ENCODE measurements around a stretch of chr22.

- RRBS = no CpG with 5 or more reads among the region's 6 CpGs
Observed at GRCh38 chr22:37887519-37888351, 18.4 kb upstream of the MICALL1 start.

DNA sequence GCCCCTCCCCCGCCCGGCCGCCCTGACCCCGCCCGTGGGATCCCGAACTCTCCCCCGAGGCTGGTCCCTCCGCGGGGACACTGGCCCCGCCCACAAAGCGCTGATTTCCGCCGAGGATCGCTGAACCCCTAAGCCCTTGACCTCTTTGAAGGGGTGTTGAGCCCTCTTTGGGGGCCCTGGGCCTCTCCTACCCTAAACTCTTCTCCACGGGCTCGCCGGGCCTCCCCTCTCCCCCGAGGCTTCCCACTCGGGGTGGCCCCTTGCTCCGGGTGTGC is 585 bp downstream of the MICALL1 start:
- RRBS = 21% methylated on average over 4 of the region's 20 CpGs

GRCh38 chr22:37911232-37911637 is 5.1 kb downstream of the MICALL1 start:
- RRBS = 86% methylated on average over 2 of the region's 7 CpGs

DNA sequence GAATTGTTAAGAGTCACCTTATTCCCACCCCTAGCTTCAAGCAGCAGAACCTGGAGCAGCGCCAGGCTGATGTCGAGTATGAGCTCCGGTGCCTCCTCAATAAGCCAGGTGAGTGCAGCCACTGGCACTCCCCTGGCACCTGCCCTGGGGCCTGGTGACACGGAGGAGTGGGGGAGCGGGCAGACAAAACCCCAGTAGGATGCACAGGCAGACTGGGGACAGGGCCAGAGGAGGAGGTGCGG is 20.5 kb downstream of the C22orf23 start:
- RRBS = 89% methylated on average over 3 of the region's 6 CpGs

DNA sequence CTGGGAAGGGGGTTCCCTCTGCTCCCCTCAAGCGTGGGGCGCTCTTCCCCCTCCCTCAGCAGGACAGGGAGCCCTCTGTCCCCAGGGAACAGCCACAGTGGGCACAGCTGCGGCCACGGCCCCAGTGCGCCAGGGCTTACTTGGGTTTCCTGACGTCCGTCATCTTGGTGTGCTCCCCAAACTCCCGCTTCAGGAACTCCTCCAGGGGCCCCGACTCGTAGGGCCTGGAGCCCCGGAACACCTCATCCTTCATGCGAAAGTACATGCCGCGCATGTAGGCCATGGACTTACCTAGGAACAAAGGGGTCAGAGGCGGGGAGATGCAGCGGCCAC is 10.1 kb upstream of the BAIAP2L2 start:
- RRBS = no CpG with 5 or more reads among the region's 16 CpGs

DNA sequence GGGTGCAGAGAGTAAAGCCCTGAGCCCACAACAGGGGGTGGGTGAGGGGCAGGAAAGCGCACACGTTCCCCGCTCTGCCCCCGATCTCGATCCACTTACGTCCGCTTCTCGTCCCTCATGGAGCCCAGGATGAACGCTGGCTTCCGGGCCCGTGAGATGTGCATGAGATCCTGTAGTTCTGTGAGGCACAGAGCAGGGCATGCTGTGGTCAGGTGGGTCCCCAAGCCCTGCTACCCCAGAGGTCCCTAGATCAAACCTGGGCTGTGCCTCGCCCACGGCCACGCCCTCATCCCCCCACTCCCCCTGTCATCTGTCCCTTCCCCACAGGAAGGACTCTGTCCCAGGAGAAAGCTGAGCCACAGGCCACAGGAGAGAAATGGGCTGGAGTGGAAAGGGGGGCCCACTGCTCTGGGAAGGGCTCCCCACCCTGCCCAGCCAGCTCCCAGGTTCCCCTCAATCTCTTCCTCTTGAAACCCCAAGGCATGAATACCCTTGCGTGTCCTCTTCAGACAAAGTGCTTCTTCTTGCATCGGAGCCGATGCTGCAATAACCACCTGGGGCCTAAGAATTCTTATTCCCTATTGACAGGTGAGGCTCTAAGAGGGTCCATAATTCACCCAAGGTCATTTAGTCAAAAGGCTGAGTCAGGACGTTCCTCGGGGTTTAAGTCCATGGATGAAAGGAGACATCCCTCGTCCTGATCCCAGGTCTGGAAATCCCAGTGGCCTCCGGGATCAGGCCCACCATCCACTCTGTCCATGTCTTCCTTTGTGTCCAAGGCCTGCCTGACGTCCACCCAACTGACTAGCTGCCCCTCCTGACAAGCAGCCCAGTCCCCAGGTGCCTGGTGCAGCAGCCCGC is 16.0 kb upstream of the BAIAP2L2 start:
- RRBS = no CpG with 5 or more reads among the region's 23 CpGs

DNA sequence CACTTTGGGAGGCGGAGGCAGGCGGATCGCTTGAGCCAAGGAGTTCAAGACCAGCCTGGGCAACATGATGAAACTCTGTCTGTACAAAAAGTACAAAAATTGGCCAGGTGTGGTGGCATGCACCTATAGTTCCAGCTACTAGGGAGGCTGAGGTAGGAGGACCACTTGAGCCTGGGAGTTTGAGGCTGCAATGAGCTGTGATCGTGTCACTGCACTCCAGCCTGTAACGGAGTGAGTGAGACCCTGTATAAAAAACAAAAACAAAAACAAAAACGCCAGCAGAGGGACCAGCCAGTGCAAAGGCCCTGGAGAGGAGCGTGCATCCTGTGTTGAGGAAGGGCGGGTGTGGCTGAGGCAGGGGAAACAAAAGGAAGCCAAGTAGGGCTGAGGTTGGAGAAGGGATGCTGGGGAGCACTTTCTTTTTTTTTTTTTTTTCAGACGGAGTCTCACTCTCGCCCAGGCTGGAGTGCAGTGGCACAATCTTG is 9.1 kb downstream of the MAFF start:
- RRBS = no CpG with 5 or more reads among the region's 10 CpGs

- RRBS = no CpG with 5 or more reads among the region's 26 CpGs
Observed at GRCh38 chr22:38219011-38220178, 17.6 kb downstream of the MAFF start.

DNA sequence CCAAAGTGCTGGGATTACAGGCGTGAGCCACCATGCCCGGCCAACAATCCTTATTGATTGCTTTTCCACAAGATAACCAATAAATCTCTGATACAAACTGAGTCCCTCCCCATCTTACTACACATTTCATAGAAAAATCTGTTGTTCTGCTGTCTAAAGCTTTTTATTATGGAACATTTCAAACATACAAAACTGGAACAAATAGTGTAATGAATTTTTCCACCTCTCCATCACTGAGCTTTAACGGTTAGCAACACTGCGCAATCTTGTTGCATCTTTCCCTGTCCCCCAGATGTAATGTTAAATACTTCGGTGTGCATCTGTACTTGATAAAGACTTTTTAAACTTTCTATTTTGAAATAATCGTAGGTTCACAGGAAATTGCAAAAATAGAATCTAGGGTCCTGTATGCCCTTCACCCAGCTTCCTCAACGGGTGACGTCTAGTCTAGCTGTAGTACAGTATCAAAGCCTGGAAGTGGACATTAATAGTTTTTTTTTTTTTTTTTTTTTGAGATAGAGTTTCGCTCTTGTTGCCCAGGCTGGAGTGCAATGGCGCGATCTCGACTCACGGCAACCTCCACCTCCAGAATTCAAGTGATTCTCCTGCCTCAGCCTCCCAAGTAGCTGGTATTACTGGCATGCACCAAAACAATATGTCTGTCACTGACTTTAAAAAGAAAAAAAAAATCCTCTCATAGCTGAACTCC is 16.2 kb downstream of the TMEM184B start:
- RRBS = no CpG with 5 or more reads among the region's 13 CpGs

GRCh38 chr22:38312763-38313069 is 4.5 kb downstream of the CSNK1E start:
- RRBS = no CpG with 5 or more reads among the region's 7 CpGs

GRCh38 chr22:38314734-38315654 is 2.2 kb downstream of the CSNK1E start:
- RRBS = no CpG with 5 or more reads among the region's 19 CpGs

- RRBS = no CpG with 5 or more reads among the region's 16 CpGs
Observed at GRCh38 chr22:38450118-38450907, 4.7 kb downstream of the KCNJ4 start.

DNA sequence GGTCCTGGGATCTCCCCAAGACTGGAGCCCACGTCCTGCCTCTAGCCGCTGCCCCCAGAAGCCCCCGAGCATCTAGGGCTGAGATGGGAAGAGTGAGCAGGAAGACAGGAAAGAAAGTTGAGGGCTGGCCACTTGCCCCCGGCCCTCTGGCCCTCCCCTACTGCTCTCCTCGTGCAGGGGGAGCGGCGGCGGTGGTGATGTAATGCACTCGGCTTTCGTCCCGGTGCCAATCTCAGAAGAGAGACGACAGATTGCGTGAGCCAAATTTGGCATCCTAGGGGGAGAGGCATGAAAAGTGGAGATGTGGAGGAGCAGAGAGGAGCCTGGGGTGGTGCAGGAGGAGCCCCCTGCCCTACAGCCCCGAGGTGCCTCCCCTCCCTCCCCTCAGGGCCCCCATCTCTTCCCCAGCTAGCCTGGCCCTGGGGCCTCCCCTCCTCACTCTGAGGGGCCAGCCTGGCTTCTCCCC is 2.6 kb downstream of the KCNJ4 start:
- RRBS = 35% methylated on average over 6 of the region's 14 CpGs

DNA sequence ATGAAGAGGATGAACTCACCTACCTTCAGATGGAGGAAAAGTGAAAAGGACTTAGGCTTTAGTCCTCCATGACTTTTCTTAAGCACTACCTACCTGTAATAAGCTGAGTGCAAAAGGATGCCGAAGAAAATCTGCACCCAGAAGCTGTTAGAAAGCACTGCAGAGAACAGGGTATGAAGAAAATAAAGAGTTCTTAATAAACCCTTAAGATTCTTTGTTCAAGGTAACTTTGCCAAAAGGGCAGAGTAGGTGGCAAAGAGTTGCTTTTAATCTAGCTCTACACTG is 16.7 kb downstream of the KDELR3 start:
- RRBS = no CpG with 5 or more reads among the region's 1 CpG

GRCh38 chr22:38484968-38485674 is 17.2 kb downstream of the KDELR3 start:
- RRBS = no CpG with 5 or more reads among the region's 3 CpGs

- RRBS = no CpG with 5 or more reads among the region's 2 CpGs
Observed at GRCh38 chr22:38490069-38490349, 16.1 kb downstream of the DDX17 start.

DNA sequence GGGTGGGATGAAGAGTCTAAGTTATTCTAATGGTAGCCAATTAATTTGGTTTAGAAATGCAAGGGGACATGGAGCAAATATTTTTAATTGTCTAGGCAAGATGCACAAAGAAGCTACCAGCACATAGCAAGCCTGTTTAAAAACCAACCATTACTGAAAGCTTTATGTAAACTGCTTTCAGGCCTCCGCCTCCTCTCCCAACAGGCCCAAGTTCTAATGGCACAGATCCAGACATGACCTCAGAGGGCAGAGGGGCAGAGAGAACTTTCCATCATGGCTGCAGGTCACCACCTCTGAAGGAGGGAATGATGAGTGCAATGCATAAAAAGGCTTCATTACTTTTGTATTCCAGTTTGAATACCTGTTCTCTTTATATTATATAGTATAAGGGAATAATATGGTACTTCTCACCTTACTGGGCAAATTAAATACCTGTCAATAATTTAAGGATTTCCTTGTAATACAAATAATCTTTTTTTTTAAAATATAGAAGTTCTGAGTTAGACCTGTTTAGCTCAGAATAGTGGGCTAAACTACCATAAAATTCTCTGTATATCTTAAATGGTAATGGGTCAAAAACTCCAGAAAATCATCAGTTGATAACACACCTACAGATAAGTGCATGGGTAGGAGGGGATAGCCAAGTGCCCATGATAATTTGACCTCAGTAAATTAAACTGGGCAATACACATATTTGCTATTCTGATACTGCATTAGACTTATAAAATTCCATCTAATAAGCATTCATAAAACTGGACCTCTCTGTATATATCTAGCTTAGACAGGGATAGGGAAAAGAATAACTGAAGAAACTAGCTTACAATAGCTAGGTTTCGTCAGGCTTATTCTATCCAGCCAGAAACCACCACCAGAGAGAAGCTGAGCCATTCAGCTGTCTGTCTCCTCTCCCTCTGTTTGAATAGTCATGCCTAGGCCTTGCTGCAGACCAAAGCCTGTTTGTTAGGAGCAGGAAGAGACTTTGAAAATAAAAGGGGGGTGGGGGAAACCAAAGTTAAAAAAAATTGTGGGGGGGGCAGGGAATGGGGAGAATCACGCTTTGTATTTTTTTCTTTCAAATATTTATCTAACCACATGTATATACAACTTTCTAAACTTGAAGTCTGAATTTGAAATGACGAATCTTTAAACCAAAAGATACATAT is 14.9 kb downstream of the DDX17 start:
- RRBS = no CpG with 5 or more reads among the region's 4 CpGs

- RRBS = no CpG with 5 or more reads among the region's 3 CpGs
Observed at GRCh38 chr22:38498011-38498232, 8.2 kb downstream of the DDX17 start.

- RRBS = 94% methylated on average over 4 of the region's 21 CpGs
Observed at GRCh38 chr22:38670764-38671470, 10.8 kb upstream of the TOMM22 start.

DNA sequence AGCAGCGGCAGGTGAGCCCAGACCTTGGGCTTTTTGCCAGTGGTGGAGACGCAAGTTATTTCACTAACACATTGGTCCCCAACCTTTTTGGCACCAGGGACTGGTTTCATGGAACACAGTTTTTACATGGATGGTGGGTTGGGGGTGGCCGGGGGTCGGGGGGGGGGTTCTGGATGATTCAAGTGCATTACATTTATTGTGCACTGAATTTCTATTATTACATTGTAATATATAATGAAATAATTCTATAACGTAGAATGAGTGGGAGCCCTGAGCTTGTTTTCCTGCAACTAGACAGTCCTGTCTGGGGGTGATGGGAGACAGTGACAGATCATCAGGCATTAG is 1.2 kb downstream of the TOMM22 start:
- RRBS = no CpG with 5 or more reads among the region's 5 CpGs